H4 (cell line): ENCODE data around the genes SPATS1, ADGRF5 and DEFB113.

GRCh38 chr6:44342414-44342924, at the start of gene SPATS1:
Gene SPATS1, plus strand, starts transcription at chr6:44342650.
- RAMPAGE, long total RNA = no peak

GRCh38 chr6:44386313-44387273, 913 bp upstream of the CDC5L start:
- RAMPAGE, long total RNA = no peak

GRCh38 chr6:44398065-44398443, 10.5 kb downstream of the CDC5L start:
- RAMPAGE, long total RNA = no peak

DNA sequence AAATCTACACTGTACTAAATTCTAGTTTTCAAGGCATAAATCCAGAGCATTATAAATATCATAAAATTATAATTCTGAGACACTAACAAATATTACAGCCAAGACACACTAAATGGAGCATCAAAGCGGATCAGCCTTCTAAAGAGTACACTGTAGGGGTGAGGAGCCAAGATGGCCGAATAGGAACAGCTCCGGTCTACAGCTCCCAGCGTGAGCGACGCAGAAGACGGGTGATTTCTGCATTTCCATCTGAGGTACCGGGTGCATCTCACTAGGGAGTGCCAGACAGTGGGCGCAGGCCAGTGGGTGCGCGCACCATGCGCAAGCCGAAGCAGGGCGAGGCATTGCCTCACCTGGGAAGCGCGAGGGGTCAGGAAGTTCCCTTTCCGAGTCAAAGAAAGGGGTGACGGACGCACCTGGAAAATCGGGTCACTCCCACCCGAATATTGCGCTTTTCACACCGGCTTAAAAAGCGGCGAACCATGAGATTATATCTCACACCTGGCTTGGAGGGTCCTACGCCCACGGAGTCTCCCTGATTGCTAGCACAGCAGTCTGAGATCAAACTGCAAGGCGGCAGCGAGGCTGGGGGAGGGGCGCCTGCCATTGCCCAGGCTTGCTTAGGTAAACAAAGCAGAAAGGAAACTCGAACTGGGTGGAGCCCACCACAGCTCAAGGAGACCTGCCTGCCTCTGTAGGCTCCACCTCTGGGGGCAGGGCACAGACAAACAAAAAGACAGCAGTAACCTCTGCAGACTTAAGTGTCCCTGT, 265.7 kb upstream of the RUNX2 start:
- RAMPAGE, long total RNA = no peak

GRCh38 chr6:45423977-45424928, 46.5 kb upstream of the SUPT3H start:
- RAMPAGE, long total RNA = no peak

DNA sequence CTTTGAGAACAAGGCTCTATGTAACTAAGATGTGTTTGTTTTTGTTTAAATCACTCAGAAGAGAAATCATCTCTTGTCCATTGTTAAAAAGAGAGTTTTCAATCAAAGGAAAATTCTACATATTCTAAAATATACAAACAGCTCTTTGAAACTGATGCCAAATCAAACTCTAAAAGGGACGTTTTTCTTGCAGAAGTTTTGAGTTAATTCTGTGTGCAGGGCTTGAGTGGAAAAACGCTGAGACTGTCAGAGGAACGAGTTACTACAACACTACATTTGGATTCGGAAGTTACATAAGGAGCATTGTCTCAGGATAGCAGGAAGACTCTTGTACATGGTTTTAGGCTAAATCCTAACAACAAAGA, 155.6 kb upstream of the SUPT3H start:
- RAMPAGE, long total RNA = no peak

DNA sequence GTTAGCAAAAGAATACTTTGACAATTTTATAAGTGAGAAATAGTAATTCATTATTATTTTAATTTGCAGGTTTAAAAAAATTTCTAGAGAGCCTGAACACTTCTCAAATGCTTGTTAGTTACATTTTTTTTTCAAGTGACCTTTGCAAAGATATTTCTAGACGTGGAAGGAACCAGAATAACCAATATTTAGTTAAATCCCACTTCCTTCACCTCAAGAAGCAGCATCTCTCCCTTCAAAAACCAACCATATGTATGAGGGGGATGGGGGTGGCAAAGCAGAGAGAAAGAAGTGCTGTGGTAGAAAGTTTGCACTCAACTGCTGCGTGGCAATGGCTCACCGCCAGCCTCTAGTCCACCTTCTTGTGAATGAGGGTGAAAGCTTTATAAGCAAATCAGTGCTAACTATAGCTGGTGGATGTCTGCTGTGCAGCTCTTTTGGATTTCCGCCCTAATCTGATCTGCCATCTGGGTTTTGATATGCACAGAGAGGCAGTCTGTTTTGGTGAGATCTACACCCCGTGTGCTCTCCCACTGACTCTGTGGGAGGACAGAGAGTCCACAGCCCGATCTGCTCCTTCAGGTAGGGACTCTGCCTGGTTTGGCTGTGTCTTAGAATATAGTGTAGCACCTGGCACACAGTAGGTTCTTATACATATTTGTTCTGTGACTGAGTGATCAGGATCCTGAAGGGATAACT, 281.2 kb upstream of the SUPT3H start:
- RAMPAGE, long total RNA = no peak

DNA sequence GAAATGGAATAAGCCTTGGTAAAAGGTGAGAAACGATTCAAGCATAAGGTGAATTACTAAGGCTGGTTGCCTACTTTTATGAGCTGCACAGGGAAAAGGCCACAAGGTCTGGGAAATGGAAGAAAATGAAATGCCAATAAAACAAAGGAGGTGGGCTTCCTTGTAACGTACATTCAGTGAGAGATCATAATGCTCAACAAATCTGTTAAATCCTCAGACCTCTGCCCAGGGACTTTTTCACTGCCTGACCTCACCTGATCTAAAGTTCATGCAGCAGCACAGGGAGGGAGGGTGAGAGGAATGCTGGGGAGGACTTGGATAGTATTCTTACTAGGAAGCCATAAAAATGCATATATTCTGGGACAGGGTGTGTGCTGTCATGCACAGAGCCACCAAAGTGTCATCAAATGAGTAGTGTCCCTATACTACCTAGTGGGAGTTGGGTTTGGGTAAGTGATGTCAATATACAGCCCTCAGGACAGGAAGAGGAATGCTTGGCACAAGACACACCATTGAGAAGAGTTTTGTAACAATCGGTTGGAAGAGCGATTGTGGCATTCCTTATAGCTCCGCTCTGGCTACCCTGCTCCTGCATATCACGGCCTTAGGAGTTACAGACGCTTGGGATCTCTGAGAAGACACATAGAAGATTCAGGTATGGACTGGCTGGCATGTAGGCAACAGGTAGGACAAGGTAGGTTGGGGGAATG, 32.6 kb downstream of the CLIC5 start:
- RAMPAGE, long total RNA = no peak

GRCh38 chr6:46010853-46011742, 4.6 kb downstream of the CLIC5 start:
- RAMPAGE, long total RNA = no peak

DNA sequence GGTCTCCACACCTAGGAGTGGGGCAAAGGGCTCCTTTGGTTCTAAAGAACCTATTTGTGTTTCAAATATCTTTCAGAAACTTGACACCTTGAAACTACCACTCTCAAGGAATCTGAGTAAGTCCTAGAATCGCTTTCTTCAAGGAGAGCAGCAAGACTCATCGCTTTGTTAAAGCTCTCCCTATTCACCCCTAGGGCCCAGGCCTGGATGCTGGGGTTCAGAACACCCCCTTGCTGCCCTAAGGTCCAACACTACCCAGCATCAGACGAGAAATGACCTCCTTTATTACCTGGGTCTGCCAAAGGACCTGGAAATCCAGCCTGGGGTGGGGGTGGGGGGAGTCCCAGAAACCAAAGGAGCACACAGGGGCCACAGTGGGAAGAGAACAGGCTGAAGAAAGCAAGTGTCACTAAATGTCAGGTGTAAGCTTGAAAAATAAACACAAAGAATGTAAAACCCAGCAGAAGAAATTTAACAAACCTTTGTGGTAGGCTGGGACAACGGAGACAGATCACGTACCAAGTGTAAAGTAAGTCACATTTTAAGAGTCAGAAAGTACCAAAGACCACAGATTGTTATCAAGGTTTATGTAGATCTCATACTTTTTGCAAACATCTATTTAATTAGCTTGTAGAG, 1.8 kb downstream of the CLIC5 start:
- RAMPAGE, long total RNA = no peak

- RAMPAGE, long total RNA = no peak
Measured at GRCh38 chr6:46129275-46129694, 504 bp upstream of the ENPP4 start.

GRCh38 chr6:46161018-46161760, 9.6 kb downstream of the ENPP5 start:
- RAMPAGE, long total RNA = no peak

GRCh38 chr6:46323521-46323847, 152.7 kb upstream of the ENPP5 start:
- RAMPAGE, long total RNA = no peak

DNA sequence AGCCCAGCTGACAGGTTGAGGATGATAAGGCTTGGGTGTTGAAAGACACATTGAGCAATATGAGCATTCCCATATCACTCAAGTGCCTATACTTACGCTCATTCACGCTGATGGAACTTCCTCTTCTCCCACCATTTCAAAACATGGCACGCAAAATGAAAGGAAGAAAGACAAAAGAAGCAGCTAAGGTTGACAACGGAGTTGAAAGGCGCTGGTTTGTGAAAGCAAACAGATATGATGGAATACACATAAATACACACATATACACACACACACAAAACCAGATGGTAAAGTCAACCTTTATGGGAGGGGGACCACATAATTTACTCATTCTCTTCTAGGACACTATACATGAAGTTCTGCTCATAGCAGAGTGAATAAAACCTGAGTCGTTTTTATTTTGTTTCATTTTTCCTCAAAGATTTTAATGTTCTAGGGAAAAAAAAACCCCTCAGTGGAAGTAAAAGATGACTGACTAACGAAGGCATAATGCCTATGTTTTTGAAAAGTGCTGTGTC, 22.0 kb upstream of the MEP1A start:
- RAMPAGE, long total RNA = no peak

- RAMPAGE, long total RNA = no peak
Measured at GRCh38 chr6:46921664-46922217, at the start of gene ADGRF5. Gene ADGRF5, minus strand, starts transcription at chr6:46921938.

- RAMPAGE, long total RNA = no peak
Measured at GRCh38 chr6:47034770-47035389, 7.3 kb downstream of the ADGRF1 start.

DNA sequence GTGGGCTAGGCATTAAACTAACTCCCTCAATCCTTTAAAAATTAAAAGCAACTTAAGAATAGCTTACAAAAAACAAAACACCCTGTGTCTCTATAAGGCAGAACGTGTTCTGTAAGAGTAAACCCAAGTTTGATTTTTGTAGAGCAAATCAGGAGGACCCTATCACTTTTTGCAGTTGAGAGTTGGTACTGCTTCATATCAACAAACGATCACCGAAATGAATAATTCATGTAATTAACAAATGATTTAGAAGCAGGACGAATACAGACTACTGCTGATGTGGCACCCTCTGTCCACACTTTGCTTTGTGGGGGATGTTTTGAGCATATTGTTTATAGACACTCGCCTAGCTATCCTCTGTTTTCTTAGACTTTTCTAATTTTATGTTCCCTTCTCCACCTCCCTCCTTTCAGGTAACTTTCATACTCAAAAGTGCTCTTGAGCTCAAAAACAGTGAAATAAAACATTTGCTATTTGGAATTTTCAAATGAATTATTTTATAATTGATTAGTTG, 1.5 kb downstream of the CD2AP start:
- RAMPAGE, long total RNA = no peak

GRCh38 chr6:47597532-47597922, 100.9 kb upstream of the ADGRF4 start:
- RAMPAGE, long total RNA = no peak

- RAMPAGE, long total RNA = no peak
Measured at GRCh38 chr6:49969552-49969920, at the start of gene DEFB113. Gene DEFB113, minus strand, starts transcription at chr6:49969625.

DNA sequence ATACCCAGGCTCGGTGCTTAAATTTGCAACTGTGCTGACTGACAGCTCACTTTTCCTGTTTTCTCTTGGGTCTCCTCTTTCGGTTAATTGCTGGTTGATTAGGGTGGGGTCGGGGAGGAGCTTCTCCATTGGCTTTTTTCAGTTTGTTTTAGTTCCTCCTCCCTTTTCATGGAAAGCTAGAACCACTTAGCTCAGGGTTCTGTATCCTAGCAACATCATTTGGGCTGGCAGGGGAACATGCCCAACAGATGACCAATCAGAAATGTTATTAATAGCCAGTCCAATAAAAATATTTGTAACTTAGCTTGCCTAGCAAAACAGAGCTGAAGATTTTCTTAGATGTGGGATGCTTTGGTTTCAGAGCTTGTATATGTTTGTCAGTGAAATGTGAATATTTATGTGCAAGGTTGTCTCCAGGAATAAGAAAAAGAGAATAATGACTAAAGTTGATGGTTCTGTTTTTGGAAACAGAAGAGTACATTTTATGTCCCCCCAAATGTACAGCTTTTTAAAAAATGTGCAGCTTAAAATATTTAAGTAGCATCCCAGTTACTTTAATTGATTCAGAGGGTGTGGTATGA, 11.4 kb downstream of the TFAP2B start:
- RAMPAGE, long total RNA = no peak